Right common carotid artery plus branches (tissue), 1 donor: ENCODE data around the genes CDK4, TSFM and USP15.

DNA sequence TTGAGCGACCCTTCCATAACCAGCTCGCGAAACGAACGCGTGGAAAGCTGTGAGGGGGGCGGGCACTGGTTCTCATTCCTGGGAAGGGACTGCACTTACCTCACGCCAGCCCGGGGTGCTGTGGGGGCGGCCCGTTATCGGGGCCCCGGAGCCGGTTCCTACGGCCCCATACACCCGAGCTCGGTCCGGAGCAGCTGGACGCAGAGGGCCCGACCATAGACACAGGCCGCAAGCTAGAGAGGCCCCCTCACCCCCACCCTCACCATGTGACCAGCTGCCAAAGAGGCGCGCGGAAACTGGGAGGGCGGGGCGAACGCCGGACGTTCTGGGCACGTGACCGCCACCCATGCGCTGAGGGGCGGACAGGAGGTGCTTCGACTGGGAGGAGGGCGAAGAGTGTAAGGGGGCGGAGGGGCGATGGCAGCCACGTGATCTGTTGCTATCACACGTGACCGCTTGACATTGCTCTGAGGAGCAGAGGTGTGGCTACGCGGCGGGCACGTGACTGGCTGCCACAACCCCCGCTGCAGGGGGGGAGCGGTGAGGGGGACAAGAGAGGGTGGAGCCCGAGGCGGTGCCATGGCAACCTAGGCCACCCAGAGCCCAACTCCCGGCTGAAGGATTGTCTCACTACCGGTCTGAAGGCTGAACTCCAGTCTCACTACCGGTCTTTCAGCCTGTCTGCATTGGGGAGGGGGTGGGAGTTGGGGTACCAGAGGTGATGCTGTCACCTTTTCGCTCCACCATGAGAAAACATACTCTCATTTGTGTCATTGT, at the start of gene CDK4:
Gene CDK4 (minus strand): TSS at position 235 of the 777 bp plus-strand sequence.
- PRO-cap, result bidirectional peak, plus-strand start at position 630 of the sequence, minus-strand start at position 223 of the sequence

- PRO-cap, result no peak
These were observed 1.6 kb downstream of the CYP27B1 start for GRCh38 chr12:57765001-57765868.

- PRO-cap, result no peak
These were observed 964 bp downstream of the METTL1 start for GRCh38 chr12:57770868-57771413.

GRCh38 chr12:57771414-57771970, 413 bp downstream of the METTL1 start:
- PRO-cap, result bidirectional peak, plus-strand start at chr12:57771897, minus-strand start at chr12:57771730

GRCh38 chr12:57782430-57783403, at the start of gene TSFM:
Gene TSFM, plus strand, starts transcription at chr12:57782787.
- PRO-cap, result unidirectional peak, plus-strand start at chr12:57782787

GRCh38 chr12:57821785-57822469, 3.4 kb upstream of the AVIL start:
- PRO-cap, result no peak

DNA sequence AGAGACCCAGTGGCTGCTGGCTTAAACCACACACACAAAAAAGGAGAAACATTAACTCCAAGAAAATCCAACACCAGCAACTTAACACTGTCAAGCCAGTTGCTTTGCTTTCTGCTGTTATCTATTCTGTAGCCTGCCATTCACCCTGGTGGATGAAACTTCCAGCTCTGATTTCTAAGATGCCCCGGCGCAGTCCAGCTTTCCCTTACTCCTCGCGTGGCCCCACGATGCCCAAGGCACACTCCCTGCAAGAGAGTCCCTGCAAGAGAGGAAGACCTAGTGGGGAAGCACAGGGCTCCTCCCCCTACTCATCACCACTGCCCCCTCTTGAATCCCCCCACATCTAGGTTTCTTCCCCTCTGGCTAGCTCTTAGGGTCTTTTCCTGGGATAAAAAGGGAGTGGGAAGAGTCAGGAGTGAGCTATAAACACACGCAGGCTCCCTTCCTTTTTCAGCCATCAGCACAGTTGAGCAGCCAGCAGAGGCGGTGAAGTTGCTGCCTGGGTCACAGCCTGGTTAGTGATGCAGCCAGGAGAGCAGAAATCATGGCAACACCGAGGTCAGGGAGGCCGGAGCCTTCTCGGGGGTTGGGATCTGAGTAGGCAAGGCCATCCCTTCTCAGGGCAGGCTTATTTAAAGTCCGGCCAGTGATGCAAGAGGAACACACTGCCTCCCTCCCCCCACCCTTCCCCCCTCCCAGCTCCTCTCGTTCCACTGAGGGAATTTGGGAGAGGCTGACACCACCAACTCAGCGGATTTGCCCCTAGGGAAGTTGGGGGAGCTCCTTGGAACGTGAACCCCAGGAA, 2.1 kb downstream of the CTDSP2 start:
- PRO-cap, result bidirectional peak, plus-strand start at position 477 of the sequence, minus-strand start at position 523 of the sequence; bidirectional peak, plus-strand start at position 635 of the sequence, minus-strand start at position 606 of the sequence

DNA sequence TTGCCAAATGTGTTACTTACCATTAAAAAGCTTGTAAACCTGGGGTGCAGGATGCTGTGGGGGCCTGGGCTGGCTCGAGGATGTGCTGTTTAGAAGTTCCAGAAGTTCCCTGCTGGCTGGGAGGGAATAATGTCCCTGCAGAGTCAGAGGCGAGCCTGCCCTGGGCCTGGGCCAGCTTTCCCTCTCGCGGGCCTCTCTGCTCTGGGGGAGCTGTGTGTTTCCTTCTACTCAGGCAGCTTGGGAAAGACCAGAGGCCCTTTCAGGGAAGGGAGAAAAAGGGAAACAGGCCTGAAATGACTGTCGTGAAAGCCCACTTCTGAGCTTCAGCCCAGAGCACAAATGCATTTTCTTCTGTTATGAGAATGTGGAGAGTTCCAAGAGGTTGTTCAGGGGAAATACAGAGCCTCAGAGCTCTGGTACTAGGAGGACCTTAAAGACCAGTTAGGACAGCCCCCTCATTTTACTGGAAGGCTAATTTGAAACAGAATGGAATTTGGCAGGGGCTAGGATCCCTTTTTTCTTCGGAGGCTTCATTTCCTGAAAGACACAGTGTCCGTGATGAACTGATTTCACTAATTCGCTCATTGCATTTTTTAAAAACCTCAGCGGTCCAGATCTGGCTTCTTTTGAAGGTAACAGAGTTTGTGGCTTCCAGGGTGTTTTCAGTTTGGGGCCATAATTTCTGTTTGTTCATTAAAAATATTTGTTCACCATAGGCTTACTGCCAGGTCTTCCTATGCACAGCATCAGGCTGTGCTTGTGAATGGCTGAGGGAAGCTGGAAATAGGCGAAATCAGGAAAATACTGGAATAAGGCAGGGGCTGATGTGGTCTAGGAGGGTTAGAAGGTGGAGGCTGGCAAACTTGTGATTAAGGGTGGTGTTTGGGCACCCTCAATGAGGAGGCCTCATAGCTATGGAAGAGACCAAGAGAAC, 47.4 kb upstream of the ATP23 start:
- PRO-cap, result bidirectional peak, plus-strand start at position 92 of the sequence, minus-strand start outside the sequence; bidirectional peak, plus-strand start at position 354 of the sequence, minus-strand start at position 111 of the sequence

DNA sequence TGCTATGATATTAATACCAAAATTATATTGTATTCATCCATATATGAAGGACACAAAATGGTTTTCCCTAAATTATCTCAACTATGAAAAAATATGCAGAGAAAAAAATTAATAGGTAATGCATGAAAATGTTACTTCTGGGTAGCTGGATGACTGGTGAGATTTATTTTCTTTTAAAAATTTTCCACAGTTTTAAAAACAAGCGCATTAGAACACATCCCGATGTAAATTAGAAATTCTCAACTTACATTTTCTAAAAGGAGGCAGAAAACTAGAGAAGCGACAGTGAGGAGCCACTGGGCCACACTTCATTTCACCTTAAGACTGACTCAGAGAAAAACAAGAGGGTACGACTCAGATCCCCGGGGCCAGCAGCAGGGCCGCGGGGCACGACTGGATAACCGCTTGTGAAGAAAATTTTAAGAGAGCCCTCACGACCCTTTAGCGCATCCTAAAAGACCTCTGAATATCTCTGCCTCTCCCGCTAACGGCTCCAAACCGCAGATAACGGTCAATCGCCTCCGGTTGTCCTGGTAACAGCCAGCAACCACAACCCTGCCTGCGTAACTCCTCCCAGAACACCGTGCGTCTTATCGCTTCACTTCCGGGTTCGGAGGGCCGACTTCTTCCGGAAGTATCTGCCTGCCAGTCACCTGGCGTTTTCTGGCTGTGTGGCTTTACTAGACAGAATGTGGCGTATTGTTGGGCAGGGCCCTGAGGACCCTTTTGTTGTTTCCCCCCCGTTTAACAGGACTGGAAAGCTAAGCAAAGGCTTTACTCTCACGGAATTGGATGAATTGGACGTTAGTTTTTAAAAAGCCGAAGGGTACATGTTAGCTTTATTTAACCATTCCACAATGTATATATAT, 5.5 kb upstream of the ATP23 start:
- PRO-cap, result bidirectional peak, plus-strand start at position 652 of the sequence, minus-strand start at position 561 of the sequence

GRCh38 chr12:58087211-58088069, 146.1 kb downstream of the ATP23 start:
- PRO-cap, result no peak

- PRO-cap, result no peak
These were observed 154.4 kb downstream of the LRIG3 start for GRCh38 chr12:58765743-58766471.

DNA sequence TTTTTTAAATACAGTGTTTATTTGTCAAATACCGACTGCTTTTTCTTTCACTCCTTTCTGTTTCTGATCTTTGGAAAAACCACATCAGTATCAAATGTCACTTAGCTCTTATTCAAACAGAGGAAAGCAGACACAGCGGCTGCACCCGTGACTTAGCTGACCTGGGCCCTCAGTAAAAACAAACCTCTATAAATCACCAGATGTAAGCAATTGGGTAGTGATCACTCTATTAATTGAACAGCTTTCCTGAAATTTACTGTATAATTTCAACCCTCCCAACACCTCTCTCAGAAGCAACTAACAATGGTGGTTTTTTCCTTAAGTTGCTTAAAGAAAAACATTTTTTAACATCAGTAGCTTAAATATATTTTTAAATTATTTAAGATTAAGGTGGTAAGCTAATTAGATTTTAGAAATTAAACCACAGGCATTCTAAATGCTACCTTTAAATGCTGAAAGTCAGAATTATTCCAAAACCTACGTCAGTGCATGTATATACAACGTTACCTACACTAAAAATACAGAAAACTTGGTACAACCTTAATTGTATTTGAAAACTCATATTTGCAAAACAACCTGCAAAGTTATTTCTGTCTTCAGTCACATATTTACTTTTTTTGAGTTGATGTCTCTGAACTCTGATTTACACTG, 7.3 kb downstream of the LRIG3 start:
- PRO-cap, result no peak

DNA sequence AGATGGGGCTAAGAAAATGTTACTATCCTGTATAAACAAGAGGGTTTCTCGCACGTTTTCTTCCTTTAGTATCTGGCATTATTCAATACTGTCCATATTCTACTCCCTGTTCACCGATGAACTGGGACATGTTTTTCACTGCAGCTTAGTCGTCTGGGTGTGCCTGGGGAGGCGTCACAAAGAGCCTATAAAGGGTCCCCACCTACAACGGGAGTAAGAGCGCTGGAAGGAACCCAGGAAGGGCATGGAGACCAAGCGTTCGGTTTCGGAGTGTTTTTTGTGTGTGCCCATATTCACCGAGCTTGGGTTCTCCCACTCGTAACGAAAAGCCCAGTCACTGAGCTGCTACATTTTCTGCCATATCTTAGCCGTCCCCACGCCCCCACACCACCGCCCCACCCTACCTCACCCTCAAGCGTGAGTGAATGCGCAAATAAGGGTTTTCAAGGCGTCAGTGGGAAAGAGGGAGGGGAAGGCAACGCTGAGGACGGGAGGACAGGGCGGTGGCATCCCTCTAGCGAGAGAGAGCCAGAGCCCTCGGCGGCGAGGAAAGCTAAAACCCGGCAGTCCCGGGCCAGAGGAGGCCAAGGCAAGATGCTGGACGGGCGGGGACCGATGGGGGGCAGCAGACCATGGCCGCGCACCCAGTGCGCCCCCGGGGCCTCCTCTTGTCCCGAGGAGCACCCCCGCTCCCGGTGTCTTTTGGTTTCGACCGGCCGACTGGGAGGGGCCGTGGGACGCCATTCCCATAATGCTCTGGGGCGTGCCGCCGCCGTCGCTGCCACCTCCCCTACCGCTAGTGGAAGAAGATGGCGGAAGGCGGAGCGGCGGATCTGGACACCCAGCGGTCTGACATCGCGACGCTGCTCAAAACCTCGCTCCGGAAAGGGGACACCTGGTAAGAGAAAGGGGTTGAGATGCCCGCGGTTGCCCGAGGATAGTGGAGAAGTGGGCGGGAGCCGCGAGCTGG, at the start of gene USP15:
Gene USP15 (plus strand): TSS at position 799 of the 970 bp plus-strand sequence.
- PRO-cap, result bidirectional peak, plus-strand start at position 451 of the sequence, minus-strand start at position 386 of the sequence; bidirectional peak, plus-strand start at position 799 of the sequence, minus-strand start at position 697 of the sequence

GRCh38 chr12:62275019-62275777, 15.0 kb downstream of the USP15 start:
- PRO-cap, result no peak

DNA sequence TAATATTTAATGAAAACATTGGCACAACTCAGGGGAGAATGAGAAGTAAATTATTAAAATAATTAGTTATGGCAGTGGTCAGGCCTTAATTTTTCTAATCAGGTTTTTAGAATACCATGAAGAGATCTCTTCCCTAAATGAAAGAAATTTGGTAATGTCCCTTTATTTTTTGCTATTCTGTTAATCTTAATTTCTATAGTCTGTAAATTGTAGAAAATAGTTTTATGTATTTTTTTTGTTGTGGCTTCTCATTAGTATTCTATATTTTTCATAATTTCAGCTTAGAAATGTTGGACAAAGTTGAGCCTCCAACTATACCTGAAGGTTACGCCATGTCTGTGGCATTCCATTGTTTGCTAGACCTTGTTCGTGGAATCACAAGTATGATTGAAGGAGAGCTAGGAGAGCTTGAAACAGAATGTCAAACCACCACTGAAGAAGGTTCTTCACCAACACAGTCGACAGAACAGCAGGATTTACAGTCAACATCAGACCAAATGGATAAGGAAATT, 65.6 kb downstream of the MON2 start:
- PRO-cap, result no peak

GRCh38 chr12:62602197-62602999, 135.8 kb downstream of the MON2 start:
- PRO-cap, result bidirectional peak, plus-strand start at chr12:62602510, minus-strand start at chr12:62602466; bidirectional peak, plus-strand start at chr12:62602850, minus-strand start at chr12:62602751

- PRO-cap, result no peak
These were observed 152.3 kb downstream of the MON2 start for GRCh38 chr12:62618916-62619324.

DNA sequence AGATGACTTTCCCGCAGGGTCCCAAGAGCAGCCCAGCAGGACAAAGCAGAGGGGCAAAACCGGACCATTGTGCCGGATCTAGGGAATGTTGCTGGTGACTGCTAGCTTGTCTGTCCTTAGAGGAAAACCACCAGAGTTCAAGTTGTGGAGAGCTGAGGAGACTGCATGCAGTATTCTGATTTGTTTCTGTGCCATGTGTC, 162.9 kb downstream of the MON2 start:
- PRO-cap, result no peak

- PRO-cap, result unidirectional peak, minus-strand start at chr12:62850864
These were observed 84.3 kb downstream of the PPM1H start for GRCh38 chr12:62850459-62851157.

DNA sequence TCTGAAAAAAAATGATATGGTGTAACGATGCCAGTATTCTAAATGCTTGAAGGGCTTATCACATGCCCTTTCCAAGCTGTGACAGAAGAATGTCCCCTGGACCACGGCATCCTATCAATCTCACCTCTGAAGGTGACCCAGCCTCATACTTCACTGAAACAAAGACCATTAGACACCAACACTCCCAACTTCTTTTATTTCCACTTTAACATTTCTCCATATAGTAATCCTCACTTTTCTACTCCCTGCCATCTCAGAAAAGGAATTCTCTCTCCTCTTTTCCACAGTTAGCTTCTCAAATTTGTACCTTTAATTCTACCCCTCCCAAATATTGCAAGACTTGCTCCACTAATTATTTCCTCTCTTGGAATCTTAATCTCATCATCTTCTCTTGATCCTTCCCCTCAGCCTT, 883 bp downstream of the DPY19L2 start:
- PRO-cap, result no peak